HGPS cell (cell line): Measurements from ENCODE around the genes STK36 and WNT6.

- RRBS: no CpG with 5 or more reads among the region's 7 CpGs
These were observed 25.8 kb downstream of the TNS1 start for GRCh38 chr2:217976892-217977443.

DNA sequence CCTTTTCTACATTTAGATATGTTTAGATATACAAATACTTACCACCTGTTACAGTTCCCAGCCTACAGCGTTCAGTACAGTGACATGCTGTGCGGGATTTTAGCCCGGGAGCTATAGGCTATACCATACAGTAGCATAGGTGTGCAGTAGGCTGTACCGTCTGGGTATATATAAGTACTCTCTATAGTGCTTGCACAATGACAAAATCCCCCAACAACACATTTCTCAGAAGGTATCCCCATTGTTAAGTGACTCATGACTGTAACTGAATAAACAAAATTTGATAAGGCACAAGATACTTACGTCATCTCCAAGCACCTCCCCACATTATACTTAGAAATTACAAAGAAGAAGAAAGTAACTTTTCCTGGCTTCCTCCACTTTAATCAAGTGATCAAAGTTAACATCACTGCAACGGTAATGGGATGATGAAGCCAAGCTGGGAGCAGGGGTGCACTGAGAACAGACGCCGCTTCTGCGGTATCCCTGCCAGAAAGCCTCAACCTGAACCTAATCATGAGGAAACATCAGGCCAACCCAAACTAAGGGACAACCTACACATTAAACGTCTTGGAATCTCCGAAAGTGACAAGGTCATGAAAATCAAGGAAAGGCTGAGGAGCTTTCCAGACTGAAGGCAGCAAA is 9.7 kb downstream of the TNS1 start:
- RRBS: no CpG with 5 or more reads among the region's 11 CpGs

- RRBS: no CpG with 5 or more reads among the region's 2 CpGs
These were observed 13.9 kb downstream of the ARPC2 start for GRCh38 chr2:218230804-218231355.

DNA sequence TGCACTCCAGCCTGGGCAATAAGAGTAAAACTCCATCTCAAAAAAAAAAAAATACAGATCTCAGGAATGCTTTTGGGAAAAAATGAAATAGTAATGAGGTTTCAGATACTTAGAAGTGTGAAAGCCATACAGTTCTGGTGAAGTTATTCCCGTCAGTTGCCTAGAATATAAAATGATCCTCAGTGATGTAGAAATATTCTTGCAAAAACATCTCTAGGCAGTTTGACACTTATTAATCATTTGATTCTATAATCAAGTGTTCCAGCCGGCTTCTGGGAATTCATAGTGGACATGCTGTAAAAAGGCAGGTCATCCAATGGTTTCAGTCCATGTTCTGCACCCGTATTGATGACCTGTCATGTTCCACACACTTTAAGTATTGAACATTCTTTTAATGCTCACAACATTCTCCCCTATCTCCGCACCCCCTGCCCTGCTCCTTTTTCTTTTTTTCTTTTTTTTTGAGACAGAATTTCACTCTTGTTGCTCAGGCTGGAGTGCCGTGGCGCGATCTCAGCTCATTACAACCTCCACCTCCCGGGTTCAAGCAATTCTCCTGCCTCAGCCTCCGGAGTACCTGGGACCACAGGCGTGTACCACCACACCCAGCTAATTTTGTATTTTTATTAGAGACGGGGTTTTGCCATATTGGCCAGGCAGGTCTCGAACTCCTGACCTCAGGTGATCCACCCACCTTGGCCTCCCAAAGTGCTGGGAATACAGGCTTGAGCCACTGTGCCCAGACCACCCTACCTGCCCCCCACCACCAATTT is 20.0 kb downstream of the ARPC2 start:
- RRBS: no CpG with 5 or more reads among the region's 12 CpGs

DNA sequence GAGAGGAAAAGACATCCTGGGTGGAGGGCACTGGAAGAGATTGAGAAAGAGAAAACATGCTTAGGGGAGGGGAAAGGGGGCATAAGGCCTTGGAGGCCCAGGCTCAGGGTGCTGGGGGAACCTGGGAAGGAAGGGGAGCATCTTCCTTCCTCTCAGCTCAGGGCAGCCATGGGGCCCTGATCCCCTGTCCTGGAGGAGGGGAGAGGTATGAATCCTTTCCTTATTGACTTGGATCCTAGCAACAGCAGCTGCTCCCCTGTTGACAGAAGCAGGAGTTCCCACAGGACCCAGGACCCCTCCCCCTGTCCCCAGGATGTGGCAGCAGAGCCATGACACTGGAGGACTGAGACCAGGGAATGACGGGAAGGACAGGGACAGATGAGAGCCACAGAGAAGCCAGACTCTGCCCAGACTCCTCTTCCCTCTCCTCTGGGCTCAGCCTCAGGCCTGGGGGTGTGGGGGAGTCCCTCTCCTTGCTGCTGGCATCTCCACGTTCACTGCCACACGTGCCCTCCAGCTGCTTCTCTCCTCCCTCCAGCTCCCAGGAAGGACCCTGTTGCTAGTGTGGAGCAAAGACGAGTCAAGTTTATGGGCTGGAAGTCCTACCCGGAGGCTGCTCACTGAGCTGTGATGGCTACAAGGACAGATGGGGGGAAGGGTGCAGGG is 839 bp downstream of the GPBAR1 start:
- RRBS: no CpG with 5 or more reads among the region's 5 CpGs

GRCh38 chr2:218270628-218271038 is 314 bp downstream of the PNKD start:
- RRBS: 2% methylated on average over 3 of the region's 13 CpGs

GRCh38 chr2:218289464-218290709 is 2.4 kb downstream of the TMBIM1 start:
- RRBS: no CpG with 5 or more reads among the region's 19 CpGs

DNA sequence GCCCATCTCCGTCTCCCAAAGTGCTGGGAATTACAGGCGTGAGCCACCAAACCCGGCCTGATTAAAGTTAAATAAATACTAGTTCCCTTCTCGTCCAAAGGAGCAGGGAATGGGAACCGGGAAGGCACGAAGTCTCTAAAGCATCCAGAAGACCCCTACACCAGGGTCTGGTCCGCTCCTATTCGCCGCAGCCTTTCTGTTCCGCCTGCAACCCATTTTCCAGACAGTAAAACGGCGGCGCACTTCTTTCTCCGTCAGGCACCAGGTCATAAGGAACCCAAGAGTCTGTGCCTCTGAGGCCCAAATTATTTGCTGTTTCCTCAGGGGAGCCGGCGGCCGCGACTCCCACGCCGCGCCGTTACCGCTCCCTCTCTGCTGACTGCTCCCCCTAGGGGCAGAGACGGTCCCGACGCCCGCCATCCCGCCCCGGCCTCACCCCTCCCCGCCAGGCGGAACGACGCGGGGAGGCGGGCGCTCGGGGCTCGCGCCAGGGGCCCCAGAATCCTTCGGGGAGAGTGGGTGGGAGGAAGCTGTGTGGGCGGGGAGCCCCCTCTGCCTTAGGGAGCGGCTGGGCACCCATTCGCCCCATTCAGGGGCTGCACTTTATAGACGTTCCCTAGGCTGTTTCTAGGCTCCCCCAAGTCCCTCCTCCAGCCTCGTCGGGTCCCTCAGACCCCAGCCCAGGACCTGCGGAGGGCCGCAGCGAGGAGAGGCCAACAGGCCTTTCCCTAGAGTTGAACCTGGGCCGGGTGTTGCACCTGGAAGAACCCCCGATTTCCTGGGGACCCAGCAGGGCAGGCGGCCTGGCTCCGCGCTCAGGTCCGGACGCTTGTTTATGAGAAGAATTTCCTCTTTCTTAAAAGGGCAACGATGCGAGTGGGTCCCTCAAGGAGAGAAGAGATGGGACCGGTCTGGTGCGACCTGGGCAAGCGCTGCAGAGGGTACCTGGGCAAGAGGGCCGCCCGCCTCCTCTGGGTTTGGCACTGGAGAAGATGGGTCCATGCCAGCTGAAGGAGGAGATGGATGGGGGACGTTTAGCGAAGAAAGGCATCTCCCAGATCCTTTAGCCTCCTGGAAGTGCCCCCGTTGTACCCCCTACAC is 3.6 kb upstream of the CTDSP1 start:
- RRBS: 2% methylated on average over 23 of the region's 66 CpGs

DNA sequence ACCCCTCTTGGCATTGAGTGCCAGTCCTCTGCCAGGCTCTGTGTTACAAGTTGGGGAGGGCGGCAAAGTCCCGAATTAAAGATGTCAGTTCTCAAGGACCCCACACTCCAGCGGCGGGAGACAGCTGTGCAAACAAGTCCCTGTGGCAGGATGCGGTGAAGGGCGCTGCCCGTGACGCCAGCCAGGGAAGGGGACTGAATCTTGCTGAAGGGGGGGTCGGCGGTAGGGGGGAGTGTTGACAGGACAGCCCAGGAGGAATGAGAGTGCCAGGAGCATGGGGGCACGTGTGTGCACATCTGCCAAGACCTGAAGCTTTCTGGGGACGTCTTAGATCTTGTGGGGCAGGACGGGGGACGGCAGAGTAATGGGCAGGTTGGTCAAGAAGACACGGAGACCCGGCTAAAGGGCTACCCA is 2.9 kb upstream of the CTDSP1 start:
- RRBS: no CpG with 5 or more reads among the region's 16 CpGs

GRCh38 chr2:218400181-218400827 is 636 bp downstream of the CTDSP1 start:
- RRBS: 4% methylated on average over 6 of the region's 58 CpGs

- RRBS: no CpG with 5 or more reads among the region's 3 CpGs
These were observed 3.4 kb downstream of the VIL1 start for GRCh38 chr2:218422409-218422692.

DNA sequence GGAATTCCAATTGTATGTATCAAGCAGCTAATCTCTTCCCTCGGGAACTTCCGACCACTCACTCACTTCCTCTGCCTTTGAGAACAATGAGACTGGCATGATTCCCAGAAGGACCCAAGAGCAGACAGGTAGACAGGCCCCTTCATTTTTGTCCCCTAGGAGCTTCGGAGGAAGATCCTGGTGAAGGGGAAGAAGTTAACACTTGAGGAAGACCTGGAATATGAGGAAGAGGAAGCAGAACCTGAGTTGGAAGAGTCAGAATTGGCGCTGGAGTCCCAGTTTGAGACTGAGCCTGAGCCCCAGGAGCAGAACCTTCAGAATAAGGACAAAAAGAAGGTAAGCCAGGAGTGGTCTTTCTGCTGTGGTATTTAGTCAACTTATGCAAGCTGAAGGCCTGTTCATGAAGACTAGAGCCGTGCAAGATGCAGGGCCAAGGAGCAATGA is 24.3 kb downstream of the PLCD4 start:
- RRBS: no CpG with 5 or more reads among the region's 5 CpGs

- RRBS: 1% methylated on average over 7 of the region's 43 CpGs
These were observed at the start of gene STK36 for GRCh38 chr2:218671846-218672955. Gene STK36, plus strand, starts transcription at chr2:218672086.

DNA sequence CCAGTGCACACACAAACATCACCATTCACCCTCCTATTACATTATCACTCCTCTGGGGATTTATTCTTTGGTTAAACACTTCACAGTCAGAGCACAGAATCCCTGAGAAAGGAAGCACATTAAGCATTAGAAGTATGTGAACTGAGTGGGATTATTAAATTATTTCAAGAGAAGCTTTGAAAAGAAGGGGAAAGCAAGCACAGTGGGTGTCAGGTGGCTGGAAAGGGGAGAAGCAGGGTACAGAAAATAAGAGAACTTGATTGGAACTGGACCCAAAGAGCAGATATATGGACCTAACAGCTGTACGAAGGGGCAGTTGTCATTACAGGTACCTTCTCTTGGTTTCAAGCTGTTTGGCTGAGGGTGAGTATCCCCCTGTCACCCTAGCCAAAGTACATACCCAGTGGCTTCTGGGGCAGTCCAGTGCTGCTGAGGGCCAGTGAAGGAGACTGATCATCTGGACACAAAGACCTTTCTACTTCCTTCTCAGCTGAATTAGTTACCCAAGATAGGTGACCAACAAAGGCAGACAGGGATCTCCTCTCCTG is 24.6 kb upstream of the CYP27A1 start:
- RRBS: no CpG with 5 or more reads among the region's 1 CpG

GRCh38 chr2:218805586-218806200 is 23.7 kb downstream of the CYP27A1 start:
- RRBS: no CpG with 5 or more reads among the region's 4 CpGs

DNA sequence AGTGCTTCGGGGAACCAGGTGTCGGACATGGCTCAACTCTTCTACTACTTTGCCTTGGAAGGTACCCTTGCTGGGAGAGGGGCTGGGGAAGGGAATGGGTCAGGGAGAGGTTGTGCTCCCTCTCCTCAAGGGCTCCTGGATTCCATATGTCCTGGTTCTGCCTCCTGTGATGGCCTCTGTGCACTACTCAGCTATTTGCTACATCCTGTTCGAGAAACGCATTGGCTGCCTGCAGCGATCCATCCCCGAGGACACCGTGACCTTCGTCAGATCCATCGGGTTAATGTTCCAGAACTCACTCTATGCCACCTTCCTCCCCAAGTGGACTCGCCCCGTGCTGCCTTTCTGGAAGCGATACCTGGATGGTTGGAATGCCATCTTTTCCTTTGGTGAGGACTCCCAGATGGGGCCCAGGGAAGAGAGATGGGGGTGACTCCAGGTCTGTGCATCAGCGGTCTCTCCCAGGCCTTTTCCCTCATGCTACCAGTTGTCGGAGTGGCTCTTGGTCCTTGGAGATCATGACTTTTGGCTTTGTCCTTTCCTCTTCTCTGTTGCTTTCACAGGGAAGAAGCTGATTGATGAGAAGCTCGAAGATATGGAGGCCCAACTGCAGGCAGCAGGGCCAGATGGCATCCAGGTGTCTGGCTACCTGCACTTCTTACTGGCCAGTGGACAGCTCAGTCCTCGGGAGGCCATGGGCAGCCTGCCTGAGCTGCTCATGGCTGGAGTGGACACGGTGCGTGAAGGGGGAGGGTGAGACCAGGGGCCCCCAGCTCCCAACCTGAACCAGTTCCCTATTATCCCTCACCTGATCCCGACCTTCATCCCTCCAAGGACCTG is 30.6 kb downstream of the CYP27A1 start:
- RRBS: no CpG with 5 or more reads among the region's 19 CpGs

DNA sequence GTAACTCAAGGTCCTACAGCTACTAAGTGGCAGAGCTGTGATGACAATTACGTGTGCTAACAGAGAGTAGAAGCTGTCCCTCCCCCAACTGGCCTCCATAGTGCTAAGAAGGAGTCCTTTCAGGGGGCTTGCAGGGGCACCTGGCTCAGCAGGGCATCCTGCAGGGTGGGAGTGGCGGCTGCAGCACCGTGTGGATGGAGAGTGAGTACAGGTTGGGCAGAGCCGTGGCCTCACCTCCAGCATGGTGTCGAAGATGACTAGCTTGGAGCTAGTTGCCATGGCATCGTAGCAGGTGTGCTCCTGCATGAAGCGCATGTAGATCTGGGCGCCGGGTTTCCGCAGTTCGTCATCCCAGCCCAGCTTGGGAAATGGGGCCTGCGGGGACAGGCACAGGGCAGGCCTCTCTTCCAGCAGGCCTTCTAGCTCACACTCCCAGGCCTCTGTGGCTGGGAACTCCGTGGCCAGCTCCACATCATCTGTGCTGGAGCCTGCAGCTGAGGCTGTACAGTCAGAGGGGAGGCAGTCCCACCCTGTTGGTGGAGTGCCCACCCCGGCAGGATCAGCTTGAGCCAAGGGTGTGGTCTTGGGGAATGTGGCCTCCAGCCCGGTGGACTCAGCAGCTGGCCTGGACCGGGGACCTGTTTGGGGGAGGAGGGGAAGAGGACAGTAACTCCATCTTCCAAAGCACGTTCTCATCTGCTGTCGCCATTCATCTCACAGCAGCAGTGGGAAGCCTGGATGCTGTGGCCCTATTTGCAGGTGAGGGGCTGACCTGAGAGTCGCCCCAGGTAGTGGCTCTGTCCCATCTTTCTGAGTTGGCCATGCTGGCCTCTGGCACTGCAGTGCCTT is 29.6 kb upstream of the WNT6 start:
- RRBS: 35% methylated on average over 2 of the region's 19 CpGs

- RRBS: no CpG with 5 or more reads among the region's 7 CpGs
These were observed 27.1 kb upstream of the WNT6 start for GRCh38 chr2:218832223-218833281.

- RRBS: 2% methylated on average over 50 of the region's 84 CpGs
These were observed at the start of gene WNT6 for GRCh38 chr2:218859294-218860009. Gene WNT6, plus strand, starts transcription at chr2:218859805.